Subcutaneous preadipocyte (primary cell): ENCODE measurements around a stretch of chr17.

DNA sequence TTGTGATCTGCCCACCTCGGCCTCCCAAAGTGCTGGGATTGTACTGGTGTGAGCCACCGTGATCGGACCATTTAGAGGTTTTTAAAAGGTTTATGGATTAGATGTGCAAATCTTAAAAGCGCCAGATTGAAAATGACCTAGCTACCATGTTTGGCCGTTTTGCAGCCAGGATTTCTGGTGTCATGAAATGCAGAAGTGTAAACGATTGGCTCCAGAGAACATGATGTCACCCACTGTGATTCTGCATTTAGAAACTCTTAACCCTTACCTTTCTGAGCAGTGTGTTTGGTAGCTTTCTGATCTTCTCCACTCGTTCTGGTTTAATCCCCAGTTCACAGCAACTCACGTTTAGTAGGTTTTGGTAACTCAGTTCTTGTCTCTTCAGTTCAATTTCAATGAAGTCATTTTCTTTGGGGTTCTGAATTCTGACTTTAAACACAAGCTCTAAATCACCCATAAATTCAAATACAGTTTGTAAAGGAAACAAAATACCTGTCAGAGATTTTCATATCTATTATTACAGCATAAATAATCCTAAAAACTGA lies 4.1 kb downstream of the ANKRD40CL start:
- CAGE, long polyA plus RNA, result no peak

GRCh38 chr17:50831460-50831963 lies 3.9 kb upstream of the WFIKKN2 start:
- CAGE, long polyA plus RNA, result no peak

DNA sequence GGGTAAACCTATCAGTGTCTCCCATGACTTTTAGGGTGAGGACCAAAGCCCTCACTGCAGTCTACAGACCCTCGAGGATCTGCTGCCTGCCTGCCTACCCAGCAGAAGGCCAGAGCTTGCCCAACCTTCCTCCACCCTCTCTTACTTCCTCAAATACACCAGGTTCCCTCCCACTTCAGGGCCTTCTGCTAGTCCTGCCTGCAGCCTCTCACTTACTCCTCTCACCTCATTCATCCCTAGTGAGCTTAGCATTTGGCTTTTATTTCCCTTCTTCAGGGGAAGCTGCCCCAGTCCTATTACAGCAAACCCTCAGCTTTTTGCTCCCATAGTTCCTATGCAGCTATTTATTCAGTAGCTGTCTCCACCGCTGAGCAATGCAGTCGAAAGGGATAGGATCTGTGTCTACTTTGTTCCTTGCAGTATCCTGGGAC lies 17.8 kb upstream of the TOB1 start:
- CAGE, long polyA plus RNA, result no peak

DNA sequence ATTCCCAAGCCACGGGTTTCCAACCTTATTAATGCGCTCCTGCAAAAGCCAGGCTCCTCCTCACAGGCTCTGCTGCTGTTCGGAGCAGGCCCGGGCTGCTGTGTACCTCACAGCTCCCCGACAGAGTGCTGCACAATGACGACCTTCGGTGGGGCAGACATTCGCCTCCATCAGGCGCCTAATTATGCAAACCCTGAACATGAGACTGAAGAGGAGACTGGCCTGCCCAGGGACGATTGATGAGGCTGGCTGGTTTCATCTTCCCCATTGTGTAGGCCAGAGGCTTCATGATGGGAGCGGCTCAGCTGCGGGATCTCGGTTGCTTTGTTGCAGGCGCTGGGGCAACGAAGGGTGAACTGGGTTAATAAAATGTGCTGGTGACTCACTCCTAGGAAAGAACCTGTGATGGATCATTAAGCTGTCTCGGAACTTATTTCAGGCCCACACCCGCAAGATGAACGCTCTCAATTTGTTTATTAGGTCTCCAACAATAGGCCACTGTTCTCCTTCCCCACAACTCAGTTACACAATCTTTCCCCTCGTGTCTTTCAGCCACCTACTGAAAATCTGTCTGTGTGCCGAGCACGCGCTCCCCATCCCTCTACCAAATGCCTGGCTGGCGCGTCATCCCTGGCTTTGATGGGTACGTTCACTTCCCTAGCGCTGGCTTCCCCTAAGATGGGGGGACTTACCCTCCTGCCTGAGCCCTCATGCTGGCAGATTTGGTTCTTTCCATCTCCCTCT lies 27.2 kb upstream of the TOB1 start:
- CAGE, long polyA plus RNA, result no peak

DNA sequence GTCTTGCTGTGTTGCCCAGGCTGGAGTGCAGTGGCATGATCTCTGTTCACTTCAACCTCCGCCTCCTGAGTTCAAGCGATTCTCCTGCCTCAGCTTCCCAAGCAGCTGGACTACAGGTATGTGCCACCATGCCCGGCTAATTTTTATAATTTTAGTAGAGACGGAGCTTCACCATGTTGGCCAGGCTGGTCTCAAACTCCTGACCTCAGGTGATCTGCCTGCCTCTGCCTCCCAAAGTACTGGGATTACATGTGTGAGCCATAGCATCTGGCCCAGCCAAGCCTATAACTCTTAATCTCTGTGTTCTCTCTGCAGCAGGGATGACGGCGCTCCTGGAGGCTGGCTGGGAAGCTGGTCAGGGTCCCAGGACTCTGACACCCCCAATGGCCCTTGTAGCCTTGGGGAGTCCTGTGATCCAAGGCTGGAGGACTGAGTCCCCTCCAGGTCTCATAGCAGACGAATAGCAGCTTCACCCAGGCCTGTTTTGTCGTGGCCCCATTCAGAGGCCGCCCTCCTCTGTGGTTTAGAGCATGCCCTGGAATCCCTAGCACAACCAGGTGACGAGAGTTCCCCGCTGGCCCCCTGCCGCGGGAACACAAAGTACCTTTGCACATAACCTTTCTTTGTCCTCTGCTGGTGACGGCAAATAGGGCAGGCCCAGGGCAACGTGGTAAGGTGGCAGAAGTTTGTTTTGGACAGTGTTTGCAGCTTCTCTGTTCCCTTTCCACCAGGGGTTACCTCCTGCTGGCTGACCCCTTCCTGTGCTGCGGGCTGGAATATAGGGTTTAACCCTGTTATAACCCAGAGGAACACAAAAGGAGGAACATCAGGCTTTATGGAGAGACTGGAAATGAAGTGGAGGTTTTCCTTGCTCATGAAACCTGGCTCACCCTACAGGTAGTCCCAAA lies 42.9 kb upstream of the TOB1 start:
- CAGE, long polyA plus RNA, result no peak

- CAGE, long polyA plus RNA, result no peak
These were observed 78.1 kb upstream of the TOB1 start for GRCh38 chr17:50943915-50944971.

GRCh38 chr17:50956816-50957153 lies 90.6 kb upstream of the TOB1 start:
- CAGE, long polyA plus RNA, result no peak

DNA sequence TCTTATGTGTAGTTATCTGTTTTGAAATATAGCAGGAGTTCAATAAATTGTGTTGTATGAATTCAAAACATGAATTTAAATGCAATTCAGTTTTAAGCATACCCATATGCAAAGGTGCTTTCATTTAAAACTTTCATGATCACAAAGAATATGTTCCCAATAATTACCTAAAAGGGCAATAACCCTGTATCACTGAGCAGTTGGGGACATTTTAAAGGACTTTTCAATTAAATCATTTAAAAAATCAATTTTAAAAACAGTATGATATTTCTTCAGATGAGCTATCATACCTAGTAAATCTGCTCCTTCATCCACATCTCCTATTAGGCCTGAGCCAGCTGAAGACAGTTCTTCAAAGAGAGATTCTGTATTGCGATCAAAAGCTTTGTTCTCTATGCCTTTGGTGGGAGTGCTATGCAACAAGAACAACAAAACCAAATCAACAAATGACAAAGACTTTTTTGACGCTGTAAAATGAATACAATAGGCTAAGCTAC lies 106.7 kb downstream of the SPAG9 start:
- CAGE, long polyA plus RNA, result no peak

DNA sequence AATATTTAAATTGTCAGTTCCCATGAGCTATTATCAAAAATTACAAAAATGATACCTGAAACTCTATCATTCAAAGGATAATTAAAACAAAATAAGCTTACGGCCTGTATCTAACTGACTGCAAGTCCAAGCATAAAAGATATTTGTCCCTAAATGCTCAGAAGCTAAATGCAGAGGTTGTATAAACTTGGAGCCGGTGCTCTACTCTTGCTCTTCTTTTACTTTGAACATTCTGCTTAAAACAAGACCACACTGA lies 74.7 kb downstream of the SPAG9 start:
- CAGE, long polyA plus RNA, result no peak

DNA sequence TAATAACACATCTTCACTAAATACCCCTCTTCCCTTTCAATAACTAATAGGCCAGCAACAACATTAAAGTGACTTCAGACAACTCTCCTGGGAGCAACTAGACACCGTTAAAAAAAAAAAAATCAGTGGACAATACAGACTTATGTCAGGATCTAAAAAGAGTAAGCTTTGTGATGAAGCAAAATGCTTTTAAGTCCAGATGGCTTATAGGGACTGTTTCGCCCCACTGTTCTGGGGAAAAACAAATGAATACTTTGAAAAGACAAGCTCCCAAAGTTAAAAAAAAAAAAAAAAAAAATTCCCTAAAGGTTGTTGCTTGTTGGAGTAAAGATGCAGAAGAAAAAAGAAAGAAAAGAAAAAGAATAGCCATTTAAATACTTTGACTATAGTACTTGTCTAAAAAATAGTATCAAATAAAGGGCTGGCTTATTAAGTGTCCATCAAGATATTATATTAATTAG lies 28.9 kb downstream of the SPAG9 start:
- CAGE, long polyA plus RNA, result no peak

DNA sequence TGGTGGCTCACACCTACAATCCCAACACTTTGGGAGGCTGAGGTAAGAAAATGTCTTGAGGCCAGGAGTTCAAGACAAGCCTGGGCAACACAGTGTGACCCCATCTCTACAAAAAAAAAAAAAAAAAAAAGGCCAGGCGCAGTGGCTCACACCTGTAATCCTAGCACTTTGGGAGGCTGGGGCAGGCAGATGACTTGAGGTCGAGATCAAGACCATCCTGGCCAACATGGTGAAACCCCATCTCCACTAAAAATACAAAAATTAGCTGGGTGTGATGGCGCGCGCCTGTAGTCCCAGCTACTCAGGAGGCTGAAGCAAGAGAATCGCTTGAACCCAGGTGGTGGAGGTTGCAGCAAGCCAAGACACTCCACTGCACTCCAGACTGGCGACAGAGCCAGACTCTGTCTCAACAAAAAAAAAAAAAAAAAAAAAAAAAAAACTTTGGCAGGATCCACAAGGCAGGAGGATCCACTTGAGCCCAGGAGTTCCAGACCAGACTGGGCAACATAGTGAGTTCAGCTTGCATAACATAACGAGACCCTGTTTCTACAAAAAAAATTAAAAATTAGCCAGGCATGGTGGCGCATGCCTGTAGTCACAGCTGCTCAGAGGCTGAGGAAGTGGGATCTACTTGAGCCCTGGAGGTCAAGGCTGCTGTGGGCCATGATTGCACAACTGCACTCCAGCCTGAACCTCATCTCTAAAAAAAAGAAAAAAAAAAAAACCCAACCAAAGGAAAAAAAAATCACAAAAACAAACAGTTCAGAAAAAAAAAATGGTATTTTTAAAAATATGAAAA lies 8.2 kb downstream of the SPAG9 start:
- CAGE, long polyA plus RNA, result no peak

- CAGE, long polyA plus RNA, result no peak
These were observed 1.3 kb downstream of the UTP18 start for GRCh38 chr17:51261642-51262005.

- CAGE, long polyA plus RNA, result no peak
These were observed 170.2 kb downstream of the UTP18 start for GRCh38 chr17:51430493-51431084.

GRCh38 chr17:54968109-54968345 lies 427 bp downstream of the COX11 start:
- CAGE, long polyA plus RNA, result no peak

GRCh38 chr17:55446929-55447360 lies 25.3 kb upstream of the MMD start:
- CAGE, long polyA plus RNA, result no peak

DNA sequence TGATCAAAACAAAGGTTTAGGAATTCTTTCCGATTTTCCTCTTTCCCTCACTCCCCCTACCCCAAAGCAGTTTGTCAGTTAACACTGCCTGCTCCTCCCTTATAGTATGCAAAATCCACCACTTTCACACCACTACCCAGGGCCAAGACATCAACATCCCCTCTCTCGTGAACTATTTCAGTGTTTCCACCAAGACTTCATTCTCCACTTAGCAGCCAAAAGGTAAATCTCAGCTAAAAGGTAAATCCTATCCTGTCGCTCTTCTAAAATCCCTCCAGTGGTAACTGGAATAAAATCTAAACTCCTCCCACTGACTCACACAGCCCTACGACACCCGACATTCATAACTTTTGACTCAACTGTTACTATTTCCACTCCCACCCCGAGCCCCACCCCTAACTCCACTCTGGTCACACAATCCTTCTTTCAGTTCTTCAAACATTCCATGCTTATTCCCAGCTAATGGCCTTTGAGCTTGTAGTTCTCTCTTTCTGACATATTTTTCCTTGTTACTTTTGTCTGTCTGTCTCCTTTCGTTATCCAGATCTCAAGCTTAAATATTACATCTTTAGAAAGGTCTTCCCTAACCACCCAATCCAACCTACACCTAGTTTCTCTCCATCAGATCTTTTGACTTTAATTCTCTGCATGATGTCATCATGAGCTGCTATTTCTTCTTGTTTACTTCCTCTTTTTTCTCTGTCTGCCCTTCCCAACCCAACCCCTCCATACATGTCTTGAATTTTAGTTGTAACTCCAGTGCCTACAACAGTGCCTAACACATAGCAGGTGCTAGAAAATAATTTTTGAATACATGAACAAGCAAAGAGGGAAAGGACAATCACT lies 146.5 kb downstream of the TMEM100 start:
- CAGE, long polyA plus RNA, result no peak

GRCh38 chr17:55612310-55613109 lies 110.2 kb downstream of the TMEM100 start:
- CAGE, long polyA plus RNA, result no peak

DNA sequence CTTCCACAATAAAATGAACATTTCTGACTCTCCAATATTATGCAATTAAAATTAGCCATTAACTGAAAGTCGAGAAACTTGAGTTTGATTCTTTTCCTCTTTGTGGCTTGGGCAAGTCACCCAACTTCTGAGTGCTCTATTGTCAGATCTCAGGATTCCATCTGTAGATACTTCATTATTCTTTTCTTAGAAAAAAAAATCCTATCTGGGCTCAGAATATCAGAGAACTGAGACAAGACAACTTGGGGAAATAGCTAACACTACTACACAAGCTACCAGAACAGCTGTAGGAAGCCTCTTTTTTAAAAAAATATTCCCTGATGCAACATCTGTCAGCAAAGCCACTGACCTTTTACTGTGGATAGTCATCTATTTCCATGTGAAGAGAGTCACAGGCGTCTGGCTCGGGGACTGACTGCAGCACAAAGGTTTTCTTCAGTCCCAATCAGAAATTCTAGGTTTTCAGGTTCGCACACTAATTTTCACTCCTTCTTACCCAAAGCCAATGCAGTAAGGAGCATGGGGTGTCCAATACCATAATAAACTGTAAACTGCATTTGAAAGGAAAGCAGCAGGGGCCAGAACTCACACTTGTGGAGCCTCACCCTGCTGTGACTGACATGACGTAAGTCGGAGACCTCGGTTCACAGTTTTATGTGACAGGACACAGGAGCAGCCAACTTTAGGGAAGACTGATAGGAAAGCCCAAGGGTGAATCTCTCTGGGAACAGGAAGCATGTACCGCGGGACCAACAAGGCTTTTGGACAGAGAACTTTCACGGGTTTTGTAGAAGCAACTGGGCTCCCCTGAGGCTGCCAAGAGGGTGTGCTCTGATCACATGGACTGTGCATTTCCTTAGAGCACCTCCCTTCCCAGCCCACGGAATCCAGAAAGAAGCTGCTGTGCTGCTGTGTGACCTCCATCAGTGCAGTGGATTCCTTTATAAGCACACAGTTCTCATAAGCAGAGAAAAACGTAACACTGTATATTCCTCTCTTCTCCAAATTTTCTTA lies 9.0 kb upstream of the TMEM100 start:
- CAGE, long polyA plus RNA, result no peak

DNA sequence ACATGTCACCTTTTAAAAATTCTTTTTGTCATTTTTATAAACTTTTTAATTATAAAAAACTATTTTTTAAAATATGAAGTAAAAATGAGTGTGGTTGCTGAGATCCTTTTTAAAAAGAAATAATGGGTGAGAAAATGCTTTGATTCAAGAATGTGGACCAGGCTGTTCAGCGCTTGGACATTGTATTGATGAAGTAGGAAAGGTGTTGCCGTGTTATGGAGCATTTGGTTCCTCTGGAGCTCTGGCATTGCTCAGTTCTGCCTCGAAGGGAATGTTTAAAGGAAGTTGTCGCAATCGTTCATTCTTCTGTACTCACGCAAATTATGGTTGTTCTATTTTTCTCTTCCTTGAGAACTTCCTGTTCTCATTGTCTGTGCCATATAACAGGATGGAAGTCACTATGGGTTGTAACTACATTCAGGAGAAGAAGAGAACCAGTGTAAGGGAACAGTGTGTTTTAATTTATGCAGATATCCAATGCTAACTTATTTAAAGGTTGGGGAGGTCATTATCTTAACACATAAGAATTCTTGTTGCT lies 12.9 kb downstream of the PCTP start:
- CAGE, long polyA plus RNA, result no peak

DNA sequence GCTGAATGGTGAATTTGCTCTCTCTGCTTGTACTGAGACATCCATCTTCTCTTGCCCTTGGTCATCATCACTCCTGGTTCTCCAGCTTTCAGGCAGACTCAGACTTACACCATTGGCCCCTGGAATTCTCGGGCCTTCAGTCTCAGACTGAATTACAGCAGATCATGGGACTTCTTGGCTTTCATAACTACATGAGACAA lies 26.2 kb upstream of the NOG start:
- CAGE, long polyA plus RNA, result no peak